GM23248 (cell line): ENCODE measurements around a stretch of chr12.

GRCh38 chr12:131012073-131012662, 58.5 kb downstream of the ADGRD1 start:
- RAMPAGE, long total RNA, result no peak

DNA sequence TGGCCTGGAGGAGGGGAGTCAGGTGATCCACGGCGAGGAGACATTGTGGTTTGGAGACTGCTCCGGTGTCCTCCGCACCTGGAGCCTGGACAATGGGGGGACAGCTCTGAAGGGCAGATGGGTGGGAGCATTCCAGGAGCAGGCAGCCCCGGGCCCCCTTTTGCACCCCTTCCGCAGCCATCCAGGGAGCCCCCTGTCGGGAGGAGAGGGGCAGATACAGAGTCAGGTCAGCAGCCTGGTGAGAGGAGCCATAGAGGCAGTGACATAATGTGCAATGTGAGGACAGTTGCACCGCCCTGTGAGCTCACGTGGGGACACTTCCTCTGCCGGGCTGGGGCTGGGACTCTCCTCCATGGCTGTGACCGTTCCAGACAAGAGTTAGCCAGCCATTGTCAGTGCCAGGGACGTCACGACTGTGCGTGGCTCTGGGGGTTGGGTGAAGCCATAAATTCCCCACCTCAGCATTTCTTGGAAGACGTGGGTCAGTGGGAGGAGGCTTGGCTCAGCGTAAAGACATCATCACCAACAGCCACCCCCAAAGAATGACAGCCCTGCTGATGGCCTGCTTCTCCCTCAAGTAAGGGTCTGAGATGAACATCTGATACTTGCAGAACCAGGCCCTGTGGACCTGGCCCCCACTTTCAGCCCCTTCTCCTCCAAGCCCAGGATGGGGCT, 93.7 kb downstream of the ADGRD1 start:
- RAMPAGE, long total RNA, result no peak

DNA sequence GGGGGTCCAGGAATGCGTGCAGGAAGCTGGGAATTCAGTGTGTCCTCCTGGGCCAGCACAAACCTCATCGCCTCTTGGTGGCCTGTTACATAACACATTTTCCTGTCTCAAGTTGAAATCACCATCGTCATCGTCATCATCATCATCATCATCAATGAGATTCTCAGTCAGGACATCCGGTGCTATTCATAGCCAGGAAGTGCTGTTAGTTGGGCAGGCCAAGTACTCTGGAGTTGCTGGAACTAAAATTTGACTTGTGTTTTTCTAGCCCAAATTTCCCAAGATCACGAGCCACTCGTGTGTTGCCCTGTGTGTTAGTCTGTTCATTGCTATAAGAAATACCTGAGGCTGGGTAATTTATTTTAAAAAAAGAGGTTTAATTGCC, 96.4 kb downstream of the ADGRD1 start:
- RAMPAGE, long total RNA, result no peak

- RAMPAGE, long total RNA, result no peak
These were observed 150.8 kb downstream of the ADGRD1 start for GRCh38 chr12:131104317-131105067.

GRCh38 chr12:131194028-131194438, 240.3 kb downstream of the ADGRD1 start:
- RAMPAGE, long total RNA, result no peak

DNA sequence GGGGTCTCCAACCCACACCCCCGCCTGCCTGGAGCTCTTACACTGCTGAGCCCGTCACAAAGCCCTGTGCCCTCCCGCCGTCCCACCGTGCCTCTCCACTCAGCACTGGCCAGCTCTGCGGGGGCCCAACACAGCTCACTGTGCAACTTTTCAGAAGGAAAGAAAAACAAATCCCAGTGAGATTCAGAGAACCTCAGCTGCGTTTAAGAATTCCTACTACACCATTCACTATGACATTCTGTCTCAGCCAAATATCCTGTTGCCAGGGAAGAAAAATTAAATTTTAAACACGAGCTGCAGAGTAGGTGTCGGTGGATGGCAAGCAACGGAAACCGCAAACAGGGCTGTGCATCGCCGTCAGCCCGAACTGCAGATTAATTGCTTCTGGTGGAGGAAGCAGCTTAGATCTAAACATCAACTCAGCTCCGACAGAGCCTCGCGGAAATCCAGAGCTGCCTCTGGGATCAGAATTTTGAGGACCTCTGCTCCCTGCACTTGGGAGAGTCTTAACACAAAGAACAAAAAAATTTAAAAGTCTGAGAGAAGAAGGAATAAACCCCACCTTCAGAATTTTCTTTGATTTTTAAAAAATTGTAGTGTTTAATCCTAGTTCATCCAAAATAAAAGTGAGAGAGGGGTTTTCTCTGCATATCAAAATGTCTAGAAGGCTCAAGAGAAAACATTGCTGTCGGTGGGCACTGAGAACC, 106.4 kb upstream of the SFSWAP start:
- RAMPAGE, long total RNA, result no peak

DNA sequence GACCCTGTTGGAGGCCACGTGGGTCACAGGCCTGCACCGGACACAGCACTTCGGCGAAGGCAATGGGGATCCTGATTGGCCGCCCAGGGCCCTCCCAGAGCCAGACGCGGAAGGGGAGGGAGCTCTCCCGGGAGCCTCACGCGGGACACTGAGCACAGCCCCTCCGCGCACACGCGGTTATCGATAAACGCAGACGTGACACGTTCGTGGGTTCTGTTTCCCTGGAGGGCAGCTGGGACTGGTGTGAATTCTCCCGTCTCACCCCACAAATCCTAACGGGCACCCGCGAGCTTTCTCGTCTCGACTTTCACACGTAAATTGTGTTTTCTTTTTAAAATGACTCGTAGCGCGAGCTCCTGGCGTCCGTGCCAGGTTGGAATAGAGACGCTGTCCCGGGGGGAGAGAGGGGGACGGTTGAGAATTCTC, 49.7 kb upstream of the SFSWAP start:
- RAMPAGE, long total RNA, result no peak

DNA sequence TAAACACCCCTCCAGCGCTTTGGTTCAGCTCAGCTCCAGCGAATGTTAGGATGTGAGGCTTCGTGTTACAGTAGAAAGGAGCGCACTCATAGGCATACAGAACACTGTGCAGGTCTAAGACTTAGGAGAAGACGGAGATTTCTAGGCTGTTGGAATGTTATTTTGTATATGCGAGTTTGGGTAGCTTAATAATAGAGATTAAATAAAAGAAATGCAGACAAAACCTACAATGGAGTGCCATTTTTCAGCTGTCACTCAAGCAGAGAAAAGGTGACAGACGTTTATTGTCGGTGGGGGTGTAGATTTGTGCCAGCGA, 25.7 kb downstream of the SFSWAP start:
- RAMPAGE, long total RNA, result no peak

DNA sequence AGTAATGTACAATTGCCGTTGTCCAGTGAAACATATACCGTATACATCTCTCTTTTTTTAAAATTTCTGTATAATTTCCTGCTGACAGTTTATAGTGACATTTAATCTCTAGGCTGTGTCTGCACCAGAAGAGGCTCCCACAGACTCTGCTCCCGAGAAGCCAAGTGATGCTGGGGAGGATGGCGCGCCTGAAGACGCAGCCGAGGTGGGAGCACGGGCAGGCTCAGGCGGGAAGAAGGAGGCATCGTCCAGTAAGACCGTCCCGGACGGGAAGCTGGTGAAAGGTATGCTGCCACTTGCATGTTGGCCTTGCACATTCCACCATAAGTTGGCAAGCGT, 45.4 kb downstream of the SFSWAP start:
- RAMPAGE, long total RNA, result no peak

GRCh38 chr12:131795679-131796629, 32.2 kb upstream of the MMP17 start:
- RAMPAGE, long total RNA, result no peak

GRCh38 chr12:131832326-131832957, 4.2 kb downstream of the MMP17 start:
- RAMPAGE, long total RNA, result no peak

- RAMPAGE, long total RNA, result no peak
These were observed 13.9 kb downstream of the ULK1 start for GRCh38 chr12:131908266-131908855.

DNA sequence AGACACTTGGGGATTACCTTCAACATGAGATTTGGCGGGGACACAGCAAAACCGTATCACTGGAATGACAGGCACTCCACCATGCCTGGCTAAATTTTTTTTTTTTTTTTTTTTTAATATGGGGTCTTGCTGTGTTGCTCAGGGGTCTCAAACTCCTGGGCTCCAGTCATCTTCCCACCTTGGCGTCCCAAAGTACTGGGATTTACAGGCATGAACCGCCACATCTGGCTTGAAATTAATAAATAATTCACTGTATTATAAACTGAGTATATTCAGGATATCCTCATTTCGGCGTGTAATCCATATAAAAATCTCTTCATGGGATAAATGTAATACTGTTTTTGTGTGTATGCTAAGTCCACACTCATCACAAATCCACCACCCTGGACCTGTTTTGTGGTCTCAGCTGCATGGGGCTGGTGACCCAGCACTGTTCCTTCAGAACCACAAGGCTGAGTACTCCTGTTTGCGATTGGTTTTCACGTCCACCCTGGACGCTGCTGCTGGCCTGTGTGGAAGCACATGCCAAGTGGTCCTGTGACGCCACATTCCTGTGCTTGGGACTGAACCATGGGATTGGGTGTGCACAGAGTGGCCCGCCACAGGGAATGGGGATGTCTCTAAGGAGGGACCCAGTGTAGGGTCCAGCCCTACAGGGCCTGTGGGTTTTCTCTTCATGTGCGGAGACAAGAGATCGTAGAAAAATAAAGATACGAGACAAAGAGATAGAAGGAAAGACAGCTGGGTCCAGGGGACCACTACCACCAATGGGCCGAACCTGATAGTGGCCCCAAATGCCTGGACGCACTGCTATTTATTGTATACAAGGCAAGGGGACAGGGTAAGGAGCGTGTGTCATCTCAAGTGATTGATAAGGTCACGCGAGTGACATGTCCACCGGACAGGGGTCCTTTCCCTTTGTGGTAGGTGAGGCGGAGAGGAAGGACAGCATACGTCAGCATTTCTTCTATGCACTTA, 4.3 kb downstream of the PUS1 start:
- RAMPAGE, long total RNA, result no peak

GRCh38 chr12:131989736-131990456, 40.2 kb downstream of the EP400 start:
- RAMPAGE, long total RNA, result no peak

DNA sequence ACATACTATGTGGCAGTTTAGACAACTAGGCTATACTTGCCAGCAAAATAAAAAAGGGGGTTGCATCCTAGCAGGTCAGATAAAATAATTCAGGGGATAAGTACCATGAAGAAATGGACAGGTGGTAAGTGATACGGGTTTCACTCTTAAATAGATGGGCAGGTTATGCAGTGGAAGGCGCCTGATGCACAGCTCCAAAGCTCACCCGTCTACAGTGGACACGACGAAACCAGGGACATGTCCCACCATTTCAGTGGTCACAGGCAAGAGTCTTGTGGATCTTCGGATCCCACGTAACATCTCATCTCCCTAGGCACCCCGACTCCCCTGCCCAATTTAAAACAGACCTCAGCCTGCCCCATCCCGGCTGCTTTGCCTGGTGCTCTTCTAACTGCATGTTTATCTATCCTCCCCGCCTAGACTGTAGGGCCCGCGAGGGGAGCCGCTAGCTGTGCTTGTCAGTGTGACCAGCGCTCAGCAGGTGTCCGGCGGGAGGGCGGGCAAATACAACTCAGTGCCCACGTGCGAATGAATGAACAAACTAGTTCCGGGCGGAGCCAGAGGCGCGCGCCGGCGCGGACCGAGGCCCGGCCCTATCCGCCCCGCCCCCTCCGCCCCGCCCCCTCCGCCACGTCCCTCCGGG, 60.4 kb downstream of the DDX51 start:
- RAMPAGE, long total RNA, result no peak

- RAMPAGE, long total RNA, result start-site peak on the plus strand at chr12:132084281-132084288, 14 and 10 reads in 2 replicates
These were observed 59.5 kb downstream of the DDX51 start for GRCh38 chr12:132084220-132085322.

DNA sequence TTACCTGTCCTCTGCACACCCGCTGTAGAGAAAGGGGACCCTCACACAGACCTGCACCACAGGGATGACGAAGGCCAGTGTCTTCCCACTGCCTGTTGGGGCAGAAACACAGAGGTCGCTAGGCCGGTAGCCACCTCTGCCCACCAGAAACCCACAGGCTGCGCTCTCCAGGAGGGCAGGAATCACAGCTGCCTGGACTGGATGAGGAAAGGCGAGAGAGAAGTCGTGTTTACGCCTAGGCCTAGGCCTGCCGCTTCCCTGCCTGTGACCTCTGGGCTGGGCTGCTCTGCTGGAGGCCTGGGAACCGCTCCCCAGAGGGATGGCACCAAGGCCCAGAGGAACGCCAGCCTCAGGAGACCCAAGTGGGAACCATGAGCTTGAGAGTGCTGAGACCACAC, 1.9 kb downstream of the DDX51 start:
- RAMPAGE, long total RNA, result no peak

DNA sequence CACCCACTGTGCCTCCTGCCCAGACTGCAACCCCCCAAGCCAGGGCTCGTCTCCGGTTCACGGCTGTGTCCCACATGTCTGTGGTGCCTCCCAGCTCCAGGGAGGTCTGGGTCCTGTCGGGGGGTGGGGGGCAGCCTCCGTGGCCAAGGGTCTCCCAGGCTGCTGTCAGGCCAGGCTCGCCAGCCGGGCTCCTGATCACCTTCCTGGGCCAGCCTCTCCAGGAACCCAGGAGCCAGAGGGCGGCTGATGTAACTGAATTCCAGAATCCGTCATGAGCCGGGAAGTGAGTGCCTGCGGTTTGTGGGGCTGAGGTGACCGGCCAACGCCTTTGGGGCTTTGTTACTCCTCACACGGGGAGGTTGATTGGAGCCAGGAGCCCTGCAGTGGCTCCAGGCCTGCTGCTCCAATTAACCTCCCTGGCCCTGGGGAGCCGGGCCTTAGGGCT, 36.5 kb upstream of the FBRSL1 start:
- RAMPAGE, long total RNA, result no peak

DNA sequence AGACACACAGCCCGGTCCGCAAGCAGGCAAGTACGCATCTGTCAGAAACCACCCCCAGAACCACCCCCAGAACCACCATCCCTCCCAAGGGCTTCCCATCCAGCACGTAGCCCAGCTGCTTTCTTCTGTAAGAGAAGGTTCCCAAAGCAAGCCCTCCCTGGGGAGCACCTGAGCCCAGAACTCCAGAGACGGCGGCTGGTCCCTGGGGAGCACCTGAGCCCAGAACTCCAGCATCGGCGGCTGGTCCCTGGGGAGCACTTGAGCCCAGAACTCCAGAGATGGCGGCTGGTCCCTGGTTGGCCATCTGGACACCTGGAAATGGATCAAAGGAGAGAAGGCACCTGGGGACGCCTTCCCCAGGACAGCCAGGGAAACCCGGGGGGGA, 2.6 kb upstream of the FBRSL1 start:
- RAMPAGE, long total RNA, result no peak

- RAMPAGE, long total RNA, result no peak
These were observed 18.4 kb downstream of the FBRSL1 start for GRCh38 chr12:132508146-132508909.